Metastatic Lung Carcinoma in the Adrenal Gland (tissue), 1 donor: ENCODE measurements around a stretch of chr9.

DNA sequence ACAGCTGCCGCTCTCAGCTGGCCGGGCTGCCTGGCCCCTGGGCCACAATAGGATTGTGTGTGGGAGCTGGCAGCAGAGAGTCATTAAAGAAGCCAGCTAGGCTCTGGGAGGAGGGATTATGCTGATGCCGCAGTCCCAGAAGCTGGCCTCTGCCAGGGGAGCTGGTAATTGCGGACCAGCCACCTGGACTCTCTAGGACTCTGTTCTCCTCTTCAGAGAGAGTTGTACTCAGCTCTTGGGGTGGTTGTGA is 145.5 kb downstream of the GADD45G start:
- PRO-cap: no peak

DNA sequence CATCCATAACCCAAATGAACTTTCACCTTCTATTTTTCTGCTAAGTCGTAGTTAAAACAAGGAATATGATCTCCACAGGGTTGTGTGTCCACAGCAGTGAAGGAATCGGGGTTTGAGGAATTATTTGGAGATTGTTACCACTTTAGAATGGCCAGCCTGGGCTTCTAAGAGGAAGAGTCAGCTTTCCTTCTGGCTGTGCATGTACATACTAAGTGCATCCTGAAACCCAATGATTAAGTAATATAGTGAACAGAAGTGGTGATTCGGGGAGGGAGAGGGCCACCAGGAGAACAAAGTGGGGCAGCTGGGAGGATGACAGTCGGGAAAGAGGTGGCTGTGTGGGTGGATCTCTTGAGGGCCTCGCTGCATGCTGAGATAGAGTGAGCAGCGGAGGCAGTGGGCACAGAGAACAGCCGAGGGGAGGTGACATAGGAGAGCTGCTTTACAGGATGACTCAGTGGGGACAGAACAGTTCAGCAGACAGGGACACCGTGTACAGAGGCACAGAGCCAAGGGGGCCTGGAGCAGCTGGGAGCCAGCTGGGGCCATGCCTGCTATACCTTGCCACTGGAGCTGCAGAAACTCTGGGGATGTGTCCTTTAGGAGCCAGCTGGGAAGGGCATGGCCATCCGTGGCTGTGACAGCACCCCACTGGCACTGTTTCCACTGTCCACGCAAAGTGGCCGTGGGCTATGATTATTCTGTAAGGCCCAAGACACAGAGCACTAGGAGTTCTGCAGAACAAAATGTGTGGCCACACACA is 273.8 kb downstream of the GADD45G start:
- PRO-cap: no peak

DNA sequence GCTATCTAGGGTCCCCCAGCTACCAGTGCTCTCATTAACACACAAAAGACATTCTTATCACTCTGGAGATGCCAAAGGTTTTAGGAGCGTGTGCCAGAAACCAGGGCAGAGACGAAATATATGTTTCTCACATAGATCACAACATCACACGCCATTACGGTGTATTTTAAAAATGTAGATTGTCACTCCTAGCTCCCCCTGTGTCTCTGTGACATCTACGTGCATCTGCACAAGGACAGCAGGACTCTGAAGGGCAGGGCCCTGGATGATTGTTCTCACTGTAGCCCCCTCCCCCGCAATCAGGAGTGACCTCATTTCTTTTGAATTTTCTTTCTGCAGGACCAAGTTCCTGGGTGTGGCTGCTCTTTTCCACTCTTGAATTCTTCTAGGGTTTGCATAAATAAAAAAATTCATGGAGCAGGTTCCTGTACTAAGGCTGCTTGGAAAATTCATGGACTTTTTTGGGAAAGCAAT is 311.4 kb downstream of the GADD45G start:
- PRO-cap: no peak

DNA sequence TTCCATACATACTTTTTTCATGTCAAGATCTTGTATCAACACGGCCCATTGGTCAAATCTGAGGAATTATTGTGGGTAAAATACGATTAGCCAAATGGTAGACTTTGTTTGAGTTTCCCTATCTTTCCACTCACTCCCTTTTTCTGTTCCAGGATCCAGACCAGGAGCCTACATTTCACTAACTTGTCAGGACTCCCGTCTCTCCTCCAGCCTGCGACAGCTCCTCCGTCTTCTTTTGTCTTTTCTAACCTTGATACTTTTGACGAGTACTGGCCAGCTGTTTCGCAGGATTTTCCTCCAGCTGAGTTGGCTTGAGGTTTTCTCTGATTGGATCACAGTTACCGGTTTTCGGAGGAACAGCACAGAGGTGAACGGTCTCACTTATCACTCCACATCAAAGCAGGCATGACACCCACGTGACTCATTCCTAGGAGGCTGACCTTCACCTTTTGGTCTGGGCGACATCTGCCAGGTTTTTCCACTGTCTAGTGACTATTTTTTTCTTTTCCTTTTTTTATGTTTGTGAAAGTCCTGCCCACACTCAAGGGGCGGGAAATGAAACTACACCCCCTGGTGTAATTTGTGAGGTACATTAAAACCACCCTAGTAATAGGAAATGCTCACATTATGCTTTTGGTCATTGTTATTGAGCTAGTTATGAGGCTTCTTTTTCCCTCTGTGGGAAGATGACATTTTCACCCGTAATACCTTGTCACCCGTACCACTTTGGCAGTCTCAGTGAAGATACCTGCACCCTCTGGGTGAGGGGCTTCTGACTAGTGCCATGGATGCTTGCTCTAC is 319.1 kb downstream of the GADD45G start:
- PRO-cap: no peak

DNA sequence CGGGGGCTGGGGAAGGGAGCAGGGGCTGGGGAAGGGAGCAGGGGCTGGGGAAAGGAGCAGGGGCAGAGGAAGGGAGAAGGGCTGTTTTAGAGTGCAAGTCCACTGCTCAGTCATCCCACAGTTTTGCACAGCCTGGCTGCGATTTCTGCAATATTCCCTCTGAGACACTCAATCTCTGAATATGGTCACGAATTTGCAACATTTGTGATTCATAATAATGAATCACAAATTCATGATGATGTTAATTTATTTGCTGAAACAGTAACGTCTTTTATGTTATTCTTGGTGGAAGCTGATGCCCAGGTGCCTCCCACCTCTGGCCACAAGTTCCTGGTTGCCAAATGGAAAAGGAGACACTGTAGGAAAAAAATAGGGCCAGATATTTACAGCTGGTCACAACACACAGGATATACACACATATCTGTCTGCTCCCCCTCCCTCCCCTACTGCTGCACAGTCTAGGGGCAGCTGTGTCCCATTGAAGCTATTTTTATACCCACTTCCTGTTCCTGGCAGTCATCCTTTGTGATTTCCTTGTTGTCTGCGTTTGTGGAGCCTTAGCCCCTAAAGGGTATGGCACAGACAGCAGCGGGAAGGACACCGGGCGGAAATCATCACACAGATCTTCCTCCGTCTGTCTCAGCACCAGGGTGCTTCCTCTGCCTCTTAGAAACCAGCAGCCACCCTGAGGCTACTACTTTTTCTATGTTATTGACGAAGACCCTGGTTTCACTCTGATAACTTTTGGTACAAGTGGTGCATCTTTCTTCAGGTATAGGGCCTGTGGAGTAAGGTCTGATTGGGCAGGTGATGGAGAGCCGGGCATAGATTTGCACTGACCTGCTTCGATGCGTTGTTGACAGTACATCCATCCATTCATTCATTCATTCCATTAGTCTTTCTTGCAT is 325.2 kb downstream of the GADD45G start:
- PRO-cap: no peak

DNA sequence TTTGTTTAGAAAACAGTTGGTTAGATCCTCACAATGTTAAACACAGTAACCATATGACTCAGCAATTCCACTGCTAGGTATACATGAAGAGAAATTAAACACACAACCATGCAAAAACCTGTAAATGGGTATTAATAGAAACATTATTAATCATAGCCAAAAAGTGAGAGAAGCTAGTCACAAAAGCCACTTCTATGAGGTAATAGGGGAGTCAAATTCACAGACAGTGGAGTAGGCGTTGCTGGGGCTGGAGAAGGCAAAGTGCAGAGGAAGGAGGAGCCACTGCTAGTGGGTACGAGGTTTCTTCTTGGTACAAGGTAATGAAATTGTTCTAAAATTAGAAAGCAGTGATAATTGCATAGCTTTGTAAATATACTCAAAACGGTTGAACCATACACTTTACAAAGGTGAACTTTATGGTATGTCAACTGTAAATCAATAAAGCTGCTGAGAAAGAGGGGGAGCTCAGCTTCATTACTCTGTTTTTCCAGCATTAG is 364.4 kb downstream of the GADD45G start:
- PRO-cap: no peak

GRCh38 chr9:90000800-90001364 is 396.1 kb downstream of the GADD45G start:
- PRO-cap: no peak

DNA sequence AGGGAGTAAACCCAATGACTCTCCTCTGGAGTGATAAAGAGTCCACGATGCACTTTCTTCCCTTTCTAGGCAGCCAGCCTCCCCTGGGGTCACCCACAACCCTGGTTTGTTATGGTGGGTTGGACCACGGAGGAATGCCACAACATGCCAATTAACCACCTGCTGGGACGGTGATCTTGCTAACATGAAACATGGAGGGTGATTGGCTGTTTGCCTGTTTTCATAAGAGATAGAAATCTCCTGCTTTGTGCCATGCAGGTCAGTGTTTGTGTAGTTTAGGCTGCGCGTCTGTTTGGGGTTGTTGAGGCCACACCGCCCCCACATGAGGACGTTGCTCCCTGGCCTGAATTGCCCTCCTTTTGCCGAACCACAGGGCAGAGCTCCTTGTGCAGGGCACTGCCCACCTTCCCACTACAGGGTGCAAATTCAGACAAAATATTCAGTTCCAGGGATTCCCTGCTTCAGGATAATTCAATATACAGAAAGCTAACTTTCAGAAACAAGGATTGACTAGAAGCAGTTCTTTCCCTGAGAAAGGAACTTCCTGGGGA is 427.5 kb downstream of the GADD45G start:
- PRO-cap: no peak

GRCh38 chr9:90583703-90584095 is 58.9 kb downstream of the DIRAS2 start:
- PRO-cap: no peak

- PRO-cap: no peak
These were observed 26.6 kb downstream of the SYK start for GRCh38 chr9:90828175-90828695.

GRCh38 chr9:91059770-91060032 is 258.1 kb downstream of the SYK start:
- PRO-cap: no peak

DNA sequence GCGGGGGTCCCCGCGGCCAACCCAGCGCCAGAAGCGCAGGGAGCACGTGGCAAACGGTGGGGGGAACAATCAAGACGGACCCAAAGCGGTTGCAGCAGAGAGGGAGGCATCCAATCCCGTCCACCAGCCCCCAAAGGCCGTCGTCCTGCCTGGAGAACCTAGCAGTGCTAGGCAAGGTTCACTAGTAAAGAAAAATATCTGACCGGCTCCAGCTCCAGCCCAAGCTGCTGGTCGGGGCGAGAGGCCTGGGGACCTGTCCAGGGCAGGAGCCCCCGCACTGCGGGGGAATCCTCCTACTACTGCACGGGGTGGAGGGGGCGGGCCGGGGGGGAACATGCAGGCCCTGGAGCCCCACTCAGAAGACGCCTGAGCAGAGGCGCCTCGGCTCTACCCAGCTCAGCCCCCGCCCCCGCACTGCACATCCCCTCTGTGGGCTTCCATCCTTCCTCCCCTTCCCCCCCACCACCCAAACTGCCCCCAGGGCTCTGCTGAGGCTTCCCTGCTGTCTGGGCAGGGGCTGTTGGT is 201.3 kb downstream of the AUH start:
- PRO-cap: no peak

GRCh38 chr9:91164552-91165278 is 197.0 kb downstream of the AUH start:
- PRO-cap: no peak

DNA sequence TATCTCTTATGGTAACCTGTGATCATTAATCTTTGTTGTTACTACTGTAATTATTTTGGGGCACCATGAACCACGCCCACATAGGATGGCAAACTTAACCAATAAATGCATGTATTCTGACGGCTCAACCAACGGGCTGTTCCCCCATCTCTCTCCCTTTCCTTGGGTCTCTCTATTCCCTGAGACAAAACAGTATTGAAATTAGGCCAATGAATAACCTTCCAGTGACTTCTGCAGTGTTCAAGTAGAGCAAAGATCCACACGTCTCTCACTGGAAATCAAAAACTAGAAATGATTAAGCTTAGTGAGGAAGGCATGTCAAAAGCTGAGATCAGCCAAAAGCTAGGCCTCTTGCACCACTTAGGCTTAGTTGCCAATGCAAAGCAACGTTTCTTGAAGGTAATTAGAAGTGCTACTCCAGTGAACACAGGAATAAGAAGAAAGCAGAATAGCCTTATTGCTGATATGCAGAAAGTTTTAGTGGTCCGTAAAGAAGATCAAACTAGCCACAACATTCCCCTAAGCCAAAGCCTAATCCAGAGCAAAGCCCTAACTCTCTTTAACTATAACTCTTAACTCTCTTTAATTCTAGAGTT is 68.6 kb downstream of the AUH start:
- PRO-cap: no peak

- PRO-cap: no peak
These were observed 15.8 kb downstream of the NFIL3 start for GRCh38 chr9:91407748-91408319.

GRCh38 chr9:91420625-91421230 is 2.9 kb downstream of the NFIL3 start:
- PRO-cap: no peak

- PRO-cap: no peak
These were observed 151.4 kb downstream of the ROR2 start for GRCh38 chr9:91798446-91799120.

DNA sequence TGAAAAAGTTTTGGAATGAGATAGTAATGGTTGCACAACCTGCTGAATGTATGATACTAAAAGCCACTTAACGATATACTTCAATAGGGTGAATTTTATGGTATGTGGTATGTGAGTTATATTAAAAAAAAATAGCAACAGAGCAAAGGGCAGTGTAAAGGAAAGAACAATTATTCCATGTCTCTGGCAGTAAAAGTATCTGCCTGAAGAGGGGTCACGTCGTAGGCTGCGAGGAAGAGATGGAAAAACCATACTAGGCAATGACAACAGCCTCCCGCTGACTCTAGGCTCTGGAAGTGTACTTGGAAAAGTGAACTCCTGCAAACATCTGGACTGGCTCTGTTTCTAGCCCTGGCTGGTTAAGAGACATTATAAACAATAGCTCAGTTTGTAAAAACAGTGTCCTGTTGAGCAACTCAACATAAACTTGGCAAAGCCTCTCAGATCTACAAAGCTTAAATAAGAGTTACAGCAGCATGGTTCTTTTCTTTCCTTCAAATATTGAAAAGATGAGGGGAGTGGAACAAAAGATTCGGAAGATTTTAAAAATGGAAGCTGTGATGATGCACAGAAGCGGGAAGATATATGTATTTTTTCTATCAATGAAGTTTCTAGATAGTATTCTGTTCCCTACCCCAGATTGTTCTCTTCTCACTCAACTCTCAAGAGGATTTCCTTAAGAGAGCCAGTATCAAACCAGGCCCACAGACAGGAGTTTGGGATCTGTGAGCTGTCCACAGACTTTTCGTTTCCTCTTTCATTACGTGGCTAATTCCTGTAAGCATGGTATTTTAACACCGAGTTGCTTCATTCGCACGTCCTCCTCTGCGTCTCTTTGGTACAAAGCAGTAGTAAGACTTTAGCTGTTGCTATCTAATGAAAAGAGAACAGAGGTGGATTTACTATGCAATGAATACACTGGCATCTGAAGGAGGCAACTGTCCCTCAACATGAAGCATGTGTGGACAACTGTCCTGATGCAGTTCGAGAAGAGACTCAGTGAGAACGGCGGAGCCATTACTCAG is 79.3 kb downstream of the SPTLC1 start:
- PRO-cap: no peak

DNA sequence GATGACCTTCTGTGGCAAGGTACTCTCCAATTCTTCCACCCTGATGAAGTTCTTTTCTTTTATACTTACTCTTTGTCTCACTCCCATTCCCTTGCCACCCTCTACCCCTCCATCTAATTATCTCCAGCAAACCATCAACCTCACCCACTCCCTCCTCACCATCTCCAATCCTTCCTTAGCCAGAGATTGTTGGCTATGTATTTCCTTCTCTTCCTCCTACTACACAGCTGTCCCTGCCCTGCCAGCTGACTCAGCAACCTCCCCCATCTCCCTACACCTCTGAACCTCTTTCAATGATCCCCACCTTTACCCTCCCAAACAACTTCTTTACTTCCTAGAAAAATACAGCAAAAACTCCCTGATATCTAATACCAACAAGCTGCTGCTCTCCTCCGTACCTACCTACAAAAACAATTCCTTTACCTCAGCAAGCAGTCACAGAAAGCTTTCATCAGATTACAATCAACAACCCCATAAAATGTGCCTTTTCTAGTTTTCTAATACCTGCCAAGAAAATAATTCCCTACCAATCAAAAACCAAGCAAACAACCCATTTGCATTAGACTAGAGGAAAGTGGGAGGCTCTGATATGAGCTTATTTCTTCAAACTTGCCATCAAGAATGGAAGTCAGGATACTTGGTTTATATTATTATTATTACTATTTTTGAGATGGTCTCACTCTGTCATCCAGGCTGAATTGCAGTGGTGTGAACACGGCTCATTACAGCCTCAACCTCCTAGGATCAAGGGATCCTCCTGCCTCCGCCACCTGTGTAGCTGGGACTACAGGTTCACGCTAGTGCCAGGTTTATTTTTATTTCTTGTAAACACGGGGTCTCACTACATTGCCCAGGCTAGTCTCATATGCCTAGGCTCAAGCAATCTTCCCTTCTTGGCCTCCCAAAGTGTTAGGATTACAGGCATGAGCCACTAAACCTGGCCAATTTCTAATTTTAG is 37.1 kb downstream of the SPTLC1 start:
- PRO-cap: no peak

DNA sequence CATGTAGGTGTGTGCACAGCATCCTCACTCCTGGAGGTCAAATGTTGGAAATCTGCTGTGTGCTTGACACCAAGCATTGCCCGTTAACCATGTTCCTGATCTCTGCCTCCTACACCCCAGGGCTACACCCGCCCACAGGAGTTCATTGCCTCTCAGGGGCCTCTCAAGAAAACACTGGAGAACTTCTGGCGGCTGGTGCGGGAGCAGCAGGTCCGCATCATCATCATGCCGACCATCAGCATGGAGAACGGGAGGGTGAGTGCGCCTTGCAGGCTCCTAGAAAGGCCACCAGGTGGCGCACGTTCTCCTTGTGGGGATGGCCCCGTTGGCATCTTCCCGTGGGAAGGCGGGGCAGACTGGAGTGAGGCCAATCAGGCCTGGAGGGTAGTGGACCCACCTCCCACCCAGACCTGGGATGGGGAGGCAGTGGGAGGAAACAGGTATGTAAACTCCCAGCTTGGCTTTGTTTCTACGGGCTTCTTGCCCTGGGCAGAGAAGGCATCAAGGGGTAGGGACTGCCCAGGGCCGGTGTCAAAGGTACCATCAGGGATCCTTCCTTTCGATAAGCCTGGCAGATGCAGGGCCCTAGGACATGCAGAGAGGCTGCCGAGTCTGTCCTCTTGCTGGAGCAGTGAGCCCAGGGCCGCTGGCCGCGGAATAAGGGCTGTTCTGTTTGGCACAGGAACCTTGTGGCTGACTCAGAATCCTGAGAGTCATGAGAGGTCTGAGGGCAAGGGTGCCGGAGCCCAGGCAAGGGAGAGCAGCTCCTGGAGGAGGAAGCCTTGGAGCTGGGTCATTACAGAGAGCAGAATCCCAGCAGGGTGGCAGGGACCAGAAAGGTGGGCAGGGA is 18.8 kb upstream of the SPTLC1 start:
- PRO-cap: no peak